RPMI7951 (cell line): ENCODE measurements around the gene ZNF428.

DNA sequence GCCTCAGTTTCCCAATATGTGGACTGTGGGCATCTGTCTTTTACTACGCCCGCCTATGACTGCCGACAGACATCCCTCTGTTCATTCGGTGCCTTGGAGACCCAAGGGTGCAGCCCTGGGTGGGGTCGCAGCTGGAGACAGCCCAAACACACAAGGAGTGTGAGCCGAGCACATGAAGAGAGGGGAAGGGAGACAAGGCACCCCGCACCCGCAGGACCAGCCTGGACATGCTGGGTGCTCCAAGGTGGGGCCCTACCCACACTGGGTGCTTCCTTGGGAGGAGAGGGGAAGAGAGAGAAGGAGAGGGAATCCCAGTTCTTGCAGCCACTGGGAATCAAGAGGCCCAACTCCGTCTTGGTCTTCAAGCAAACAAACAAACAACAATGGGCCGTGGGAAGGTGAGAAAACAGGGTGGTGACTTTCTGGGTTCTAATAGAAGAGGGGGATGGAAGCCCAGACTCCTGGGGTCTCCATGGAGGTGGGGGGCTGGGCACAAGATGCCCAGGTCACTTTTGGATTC is 981 bp downstream of the PINLYP start:
- RAMPAGE, long total RNA, result no peak

- RAMPAGE, long total RNA, result no peak
These were observed 1.0 kb downstream of the IRGQ start for GRCh38 chr19:43594599-43595640.

- RAMPAGE, long total RNA, result start-site peak on the minus strand at chr19:43619579-43619612, 122 and 125 reads in 2 replicates
These were observed at the start of gene ZNF428 for GRCh38 chr19:43618644-43619766. Gene ZNF428 (minus strand): TSS chr19:43619629.

GRCh38 chr19:43674658-43675041 is 4.7 kb upstream of the PLAUR start:
- RAMPAGE, long total RNA, result no peak

GRCh38 chr19:43739347-43739701 is 15.4 kb downstream of the SMG9 start:
- RAMPAGE, long total RNA, result no peak

DNA sequence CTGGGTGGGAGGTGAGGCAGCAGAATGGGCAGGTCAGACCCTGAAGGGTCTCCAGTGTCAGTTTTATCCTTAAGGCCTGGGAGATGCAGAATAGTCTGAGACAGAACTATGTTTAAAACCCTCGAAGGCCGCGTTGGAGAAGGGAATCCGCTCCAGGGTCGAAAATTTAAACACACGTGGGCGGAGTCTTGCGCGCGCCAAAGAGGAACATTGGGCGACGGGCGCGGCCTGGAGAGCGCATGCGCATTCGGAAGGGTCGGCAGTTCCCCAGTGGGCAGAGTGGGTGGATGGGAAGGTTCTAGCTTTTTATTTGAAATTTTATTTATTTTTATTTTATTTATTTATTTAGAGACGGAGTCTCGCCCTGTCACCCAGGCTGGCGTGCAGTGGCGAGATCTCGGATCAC is 700 bp upstream of the SMG9 start:
- RAMPAGE, long total RNA, result no peak

DNA sequence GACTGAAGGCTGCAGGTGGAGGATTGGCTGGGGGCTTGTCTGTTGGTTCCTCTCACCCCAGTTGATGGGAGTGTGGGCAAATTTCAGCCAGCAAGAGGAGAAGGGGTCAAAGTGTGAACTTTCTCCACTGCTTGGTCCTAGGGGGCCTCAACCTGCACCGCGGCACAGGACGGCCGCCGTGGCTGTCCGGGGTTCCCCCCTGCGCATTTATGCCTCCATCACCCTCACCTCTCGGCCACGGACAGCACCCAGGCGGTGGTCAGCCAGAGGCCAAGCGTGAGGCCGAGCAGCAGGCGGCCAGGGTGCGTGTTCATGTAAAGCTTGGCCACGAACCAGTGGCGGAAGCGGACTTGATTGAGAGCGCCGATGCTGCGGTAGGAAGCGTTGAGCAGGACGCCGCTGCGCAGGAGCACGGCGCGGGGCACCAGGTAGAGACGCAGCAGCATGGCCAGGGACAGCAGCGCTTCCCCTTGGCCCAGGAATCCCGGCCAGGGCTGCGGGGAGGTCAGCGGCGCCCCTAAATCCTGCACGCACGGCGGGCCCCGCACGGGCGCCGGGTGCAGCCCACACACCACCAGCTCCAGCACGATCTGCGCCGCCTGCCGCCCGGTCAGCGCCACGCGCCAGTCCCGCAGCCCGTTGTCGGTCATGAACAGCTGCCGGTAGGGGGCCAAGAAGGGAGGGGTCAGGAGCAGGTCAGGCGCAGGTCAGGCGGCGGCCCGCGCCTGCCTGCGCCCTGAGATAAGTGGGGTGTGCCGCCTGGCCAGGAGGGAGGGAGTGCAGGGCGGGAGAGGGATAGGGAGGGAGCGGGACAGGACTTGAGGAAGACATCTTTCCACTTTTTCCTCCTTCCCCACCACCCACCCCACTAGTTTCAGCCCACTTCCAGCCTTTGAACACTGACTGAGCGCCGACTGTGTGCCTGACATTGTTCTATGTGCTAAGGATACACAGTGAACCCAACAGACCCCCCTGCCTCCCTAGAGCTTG is 6.5 kb downstream of the KCNN4 start:
- RAMPAGE, long total RNA, result no peak

GRCh38 chr19:43783835-43784953 is 3.4 kb upstream of the KCNN4 start:
- RAMPAGE, long total RNA, result no peak

- RAMPAGE, long total RNA, result no peak
These were observed 13.6 kb upstream of the ZNF155 start for GRCh38 chr19:43970327-43970850.

DNA sequence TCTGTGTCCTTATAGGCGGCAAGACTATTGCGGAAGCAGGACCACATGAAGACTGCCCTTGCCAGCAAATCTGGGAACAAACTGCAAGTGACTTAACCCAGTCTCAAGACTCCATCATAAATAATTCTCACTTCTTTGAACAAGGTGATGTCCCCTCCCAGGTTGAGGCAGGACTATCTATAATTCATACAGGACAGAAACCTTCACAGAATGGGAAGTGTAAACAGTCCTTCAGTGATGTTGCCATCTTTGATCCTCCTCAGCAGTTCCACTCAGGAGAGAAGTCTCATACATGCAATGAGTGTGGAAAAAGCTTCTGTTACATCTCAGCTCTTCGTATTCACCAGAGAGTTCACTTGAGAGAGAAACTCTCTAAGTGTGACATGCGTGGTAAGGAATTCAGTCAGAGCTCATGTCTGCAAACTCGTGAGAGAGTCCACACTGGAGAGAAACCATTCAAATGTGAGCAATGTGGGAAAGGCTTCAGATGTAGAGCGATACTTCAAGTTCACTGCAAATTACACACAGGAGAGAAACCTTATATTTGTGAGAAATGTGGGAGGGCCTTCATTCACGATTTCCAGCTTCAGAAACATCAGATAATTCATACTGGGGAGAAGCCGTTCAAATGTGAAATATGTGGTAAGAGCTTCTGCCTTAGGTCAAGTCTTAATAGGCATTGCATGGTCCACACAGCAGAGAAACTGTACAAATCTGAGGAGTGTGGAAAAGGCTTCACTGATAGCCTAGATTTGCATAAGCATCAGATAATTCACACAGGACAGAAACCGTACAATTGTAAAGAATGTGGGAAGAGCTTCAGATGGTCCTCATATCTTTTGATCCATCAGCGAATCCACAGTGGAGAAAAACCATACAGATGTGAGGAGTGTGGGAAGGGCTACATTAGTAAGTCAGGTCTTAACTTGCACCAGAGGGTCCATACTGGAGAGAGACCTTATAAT is 7.8 kb downstream of the ZNF230 start:
- RAMPAGE, long total RNA, result no peak

DNA sequence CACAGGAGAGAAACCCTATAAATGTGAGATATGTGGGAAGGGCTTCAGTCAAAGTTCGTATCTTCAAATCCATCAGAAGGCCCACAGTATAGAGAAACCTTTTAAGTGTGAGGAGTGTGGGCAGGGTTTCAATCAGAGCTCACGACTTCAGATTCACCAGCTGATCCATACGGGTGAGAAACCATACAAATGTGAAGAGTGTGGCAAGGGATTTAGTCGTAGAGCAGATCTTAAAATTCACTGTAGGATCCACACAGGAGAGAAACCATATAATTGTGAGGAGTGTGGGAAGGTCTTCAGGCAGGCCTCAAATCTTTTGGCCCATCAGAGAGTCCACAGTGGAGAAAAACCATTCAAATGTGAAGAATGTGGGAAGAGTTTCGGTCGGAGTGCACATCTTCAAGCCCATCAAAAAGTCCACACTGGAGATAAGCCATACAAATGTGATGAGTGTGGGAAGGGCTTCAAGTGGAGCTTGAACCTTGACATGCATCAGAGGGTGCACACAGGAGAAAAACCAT is 12.0 kb downstream of the ZNF226 start:
- RAMPAGE, long total RNA, result no peak

DNA sequence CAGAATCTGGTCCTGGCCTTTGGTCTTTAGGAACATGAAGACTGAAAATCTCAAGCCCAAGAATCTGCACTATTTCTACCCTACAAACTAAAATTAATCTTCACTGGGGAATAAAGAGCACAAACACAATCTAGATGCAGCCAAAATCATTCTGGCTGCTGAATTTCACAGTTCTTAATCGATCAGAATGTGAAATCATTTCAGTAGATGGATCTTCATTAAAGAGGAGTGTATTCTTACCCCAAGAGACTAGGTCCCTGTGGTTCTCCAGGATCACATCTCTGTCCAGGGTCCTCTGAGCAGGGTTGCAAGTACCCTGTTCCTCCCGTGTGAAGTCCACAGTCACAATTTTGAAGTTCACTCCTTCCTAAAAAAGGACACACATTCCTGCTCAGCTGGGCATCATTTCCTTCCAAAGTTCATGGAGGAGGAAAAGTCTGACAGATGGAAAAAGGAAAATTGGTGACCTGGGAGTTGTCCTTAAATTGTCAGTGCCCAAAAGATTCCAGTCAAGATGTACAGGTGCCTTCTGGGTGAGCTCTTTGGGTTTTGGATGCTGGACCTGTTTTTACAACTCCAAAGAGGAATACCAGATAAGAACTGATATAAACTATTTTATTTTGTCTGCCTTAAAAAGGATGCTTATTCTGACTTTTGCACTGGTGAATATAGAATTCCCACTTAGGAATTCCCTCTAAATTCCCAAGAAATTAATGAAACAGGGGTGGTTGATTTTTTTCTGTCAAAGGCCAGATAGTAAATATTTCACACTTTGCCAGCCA is 21.1 kb downstream of the ZNF180 start:
- RAMPAGE, long total RNA, result no peak

- RAMPAGE, long total RNA, result no peak
These were observed 11.3 kb upstream of the IGSF23 start for GRCh38 chr19:44601996-44602563.

DNA sequence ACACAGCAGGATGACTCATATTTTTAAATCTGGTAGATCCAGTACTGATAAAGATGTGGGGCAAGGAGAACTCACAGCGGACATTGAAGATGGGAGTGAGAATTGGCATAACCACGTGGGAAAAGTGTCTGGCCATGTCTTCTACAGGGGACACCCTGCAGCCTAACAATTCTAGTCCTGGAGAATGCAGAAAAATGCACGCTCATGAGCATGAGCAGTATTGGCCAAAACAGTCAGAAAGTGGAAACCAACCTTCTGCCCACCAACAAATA is 13.5 kb upstream of the BCL3 start:
- RAMPAGE, long total RNA, result no peak

DNA sequence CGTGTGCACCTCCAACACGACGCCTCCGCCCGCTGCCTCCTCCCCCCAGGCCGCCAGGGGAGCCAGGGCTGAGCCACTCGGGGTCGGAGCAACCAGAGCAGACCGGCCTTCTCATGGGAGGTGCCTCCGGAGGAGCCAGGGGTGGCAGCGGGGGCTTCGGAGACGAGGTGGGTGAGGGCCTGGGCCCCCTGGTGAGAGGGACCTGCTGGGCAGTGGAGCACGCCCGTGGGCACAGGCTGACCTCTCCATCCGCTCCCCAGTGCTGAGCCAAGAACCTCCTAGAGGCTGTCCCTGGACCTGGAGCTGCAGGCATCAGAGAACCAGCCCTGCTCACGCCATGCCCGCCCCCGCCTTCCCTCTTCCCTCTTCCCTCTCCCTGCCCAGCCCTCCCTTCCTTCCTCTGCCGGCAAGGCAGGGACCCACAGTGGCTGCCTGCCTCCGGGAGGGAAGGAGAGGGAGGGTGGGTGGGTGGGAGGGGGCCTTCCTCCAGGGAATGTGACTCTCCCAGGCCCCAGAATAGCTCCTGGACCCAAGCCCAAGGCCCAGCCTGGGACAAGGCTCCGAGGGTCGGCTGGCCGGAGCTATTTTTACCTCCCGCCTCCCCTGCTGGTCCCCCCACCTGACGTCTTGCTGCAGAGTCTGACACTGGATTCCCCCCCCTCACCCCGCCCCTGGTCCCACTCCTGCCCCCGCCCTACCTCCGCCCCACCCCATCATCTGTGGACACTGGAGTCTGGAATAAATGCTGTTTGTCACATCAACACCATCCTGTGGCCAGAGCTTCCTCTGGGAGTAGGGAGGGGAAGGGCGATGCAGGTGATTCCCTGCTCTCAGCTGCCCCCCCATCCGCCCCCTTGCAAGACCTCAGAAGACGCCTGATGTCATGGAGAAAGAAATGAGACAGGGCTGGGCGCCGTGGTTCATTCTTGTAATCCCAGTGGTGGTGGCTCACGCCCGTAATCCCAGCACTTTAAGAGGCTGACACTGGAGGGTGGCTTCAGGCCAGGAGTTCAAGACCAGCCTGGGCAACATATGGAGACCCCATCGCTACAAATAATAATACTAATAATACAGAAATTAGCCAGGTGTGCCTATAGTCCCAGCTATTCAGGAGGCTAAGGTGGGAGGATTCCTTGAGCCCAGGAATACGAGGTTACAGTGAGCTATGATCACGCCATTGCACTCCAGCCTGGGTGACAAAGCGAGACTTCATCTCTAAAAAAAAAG is 12.2 kb downstream of the BCAM start:
- RAMPAGE, long total RNA, result no peak

DNA sequence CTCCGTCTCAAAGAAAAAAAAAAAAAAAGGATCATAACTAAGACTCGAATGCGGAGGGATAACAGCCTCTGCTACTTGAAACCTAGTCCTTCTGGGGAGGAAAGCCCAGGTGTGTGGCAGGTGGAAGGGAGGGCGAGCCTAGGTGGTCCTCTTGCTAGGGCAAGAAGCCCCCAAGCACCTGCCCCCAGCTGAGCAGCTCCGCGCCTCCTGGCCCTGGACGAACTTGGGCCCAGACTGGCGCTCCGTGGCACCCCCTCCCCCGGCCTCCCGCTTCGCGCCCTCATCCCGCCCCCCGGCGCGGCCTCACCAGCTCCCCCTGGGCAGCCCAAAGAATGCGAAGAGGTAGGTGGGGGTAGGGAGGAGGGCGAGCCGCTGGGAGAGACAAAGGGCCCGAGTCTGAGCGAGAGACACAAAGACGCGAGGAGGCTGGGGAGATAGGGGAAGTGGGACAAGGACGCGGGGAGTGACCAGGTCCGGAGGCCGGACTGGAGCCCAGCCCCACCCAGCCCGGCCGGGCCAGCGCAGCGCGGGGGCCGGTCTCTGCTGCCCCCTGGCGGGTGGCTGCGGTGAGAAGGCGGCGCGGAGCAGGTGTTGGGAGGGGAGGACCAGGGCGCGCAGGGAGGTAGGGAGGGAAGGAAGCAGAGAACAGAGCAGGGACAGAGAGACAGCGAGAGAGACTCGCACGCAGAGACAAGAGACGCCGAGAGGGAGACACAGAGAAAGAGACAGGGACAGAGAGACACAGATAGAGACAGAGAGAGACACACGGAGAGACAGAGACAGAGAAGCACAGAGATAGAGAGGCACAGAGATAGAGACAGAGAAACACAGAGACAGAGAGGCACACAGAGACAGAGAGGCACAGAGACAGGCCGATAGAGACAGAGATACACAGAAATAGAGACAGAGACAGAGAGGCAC is 1.4 kb upstream of the NECTIN2 start:
- RAMPAGE, long total RNA, result no peak

GRCh38 chr19:44874179-44875149 is 16.6 kb upstream of the TOMM40 start:
- RAMPAGE, long total RNA, result no peak

- RAMPAGE, long total RNA, result no peak
These were observed 2.0 kb upstream of the APOE start for GRCh38 chr19:44903439-44904169.

GRCh38 chr19:44956077-44956682 is 1.0 kb downstream of the CLPTM1 start:
- RAMPAGE, long total RNA, result no peak

DNA sequence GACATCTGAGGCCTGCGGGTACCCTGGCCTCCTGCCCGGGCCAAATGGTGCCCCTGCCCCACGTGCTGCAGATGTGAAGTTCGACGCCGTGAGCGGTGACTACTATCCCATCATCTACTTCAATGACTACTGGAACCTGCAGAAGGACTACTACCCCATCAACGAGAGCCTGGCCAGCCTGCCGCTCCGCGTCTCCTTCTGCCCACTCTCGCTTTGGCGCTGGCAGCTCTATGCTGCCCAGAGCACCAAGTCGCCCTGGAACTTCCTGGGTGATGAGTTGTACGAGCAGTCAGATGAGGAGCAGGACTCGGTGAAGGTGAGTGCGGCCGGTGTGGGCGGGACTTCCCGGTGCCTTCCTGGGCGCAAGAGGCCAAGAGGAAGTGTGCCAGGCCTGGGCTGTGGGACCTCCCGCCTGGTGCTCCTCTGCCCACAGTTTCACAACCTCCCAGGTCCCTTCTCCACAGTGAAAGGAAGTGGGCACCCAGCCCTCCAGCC is 14.1 kb upstream of the RELB start:
- RAMPAGE, long total RNA, result no peak